Subcutaneous adipose tissue (tissue), 3 donors: Measurements from ENCODE around the genes H1-5 and H2AC17.

- PRO-cap = no peak
- RAMPAGE, long total RNA, 3 experiments = no peak in any of the 3 experiments
Observed at GRCh38 chr6:27601704-27602309, 128.9 kb upstream of the ZNF184 start.

GRCh38 chr6:27617636-27618222, 144.8 kb upstream of the ZNF184 start:
- PRO-cap = no peak
- RAMPAGE, long total RNA, 3 experiments = no peak in any of the 3 experiments

DNA sequence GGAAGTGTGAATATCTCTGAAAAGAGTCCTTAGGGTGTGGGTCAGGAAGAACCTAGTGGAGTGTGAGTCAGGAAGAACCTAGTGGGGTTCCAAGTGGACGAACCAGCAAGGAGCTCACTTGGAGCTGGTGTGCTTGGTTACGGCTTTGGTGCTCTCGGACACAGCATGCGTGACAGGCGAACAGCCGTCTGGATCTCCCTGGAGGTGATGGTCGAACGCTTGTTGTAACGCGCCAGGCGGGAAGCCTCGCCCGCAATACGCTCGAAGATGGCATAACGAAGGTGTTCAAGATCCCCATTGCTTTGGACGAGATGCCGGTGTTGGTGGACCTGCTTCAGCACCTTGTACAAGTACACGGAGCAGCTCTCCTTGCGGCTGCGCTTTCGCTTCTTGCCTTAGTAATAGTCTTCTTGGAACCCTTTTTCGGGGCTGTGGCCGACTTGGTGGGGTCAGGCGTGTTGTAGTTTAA, 1.1 kb upstream of the H2AC16 start:
- PRO-cap = no peak
- RAMPAGE, long total RNA, 3 experiments = no peak in any of the 3 experiments

- PRO-cap = unidirectional peak, minus-strand start at chr6:27867588; unidirectional peak, minus-strand start at chr6:27867617
- RAMPAGE, long total RNA, 3 experiments = start-site peak on the minus strand in 1 of 3 experiments, at chr6:27867587-27867591 at its widest, 186 reads per replicate
Observed at GRCh38 chr6:27866913-27867959, at the start of gene H1-5. H1-5 (minus strand) TSS chr6:27867588.

DNA sequence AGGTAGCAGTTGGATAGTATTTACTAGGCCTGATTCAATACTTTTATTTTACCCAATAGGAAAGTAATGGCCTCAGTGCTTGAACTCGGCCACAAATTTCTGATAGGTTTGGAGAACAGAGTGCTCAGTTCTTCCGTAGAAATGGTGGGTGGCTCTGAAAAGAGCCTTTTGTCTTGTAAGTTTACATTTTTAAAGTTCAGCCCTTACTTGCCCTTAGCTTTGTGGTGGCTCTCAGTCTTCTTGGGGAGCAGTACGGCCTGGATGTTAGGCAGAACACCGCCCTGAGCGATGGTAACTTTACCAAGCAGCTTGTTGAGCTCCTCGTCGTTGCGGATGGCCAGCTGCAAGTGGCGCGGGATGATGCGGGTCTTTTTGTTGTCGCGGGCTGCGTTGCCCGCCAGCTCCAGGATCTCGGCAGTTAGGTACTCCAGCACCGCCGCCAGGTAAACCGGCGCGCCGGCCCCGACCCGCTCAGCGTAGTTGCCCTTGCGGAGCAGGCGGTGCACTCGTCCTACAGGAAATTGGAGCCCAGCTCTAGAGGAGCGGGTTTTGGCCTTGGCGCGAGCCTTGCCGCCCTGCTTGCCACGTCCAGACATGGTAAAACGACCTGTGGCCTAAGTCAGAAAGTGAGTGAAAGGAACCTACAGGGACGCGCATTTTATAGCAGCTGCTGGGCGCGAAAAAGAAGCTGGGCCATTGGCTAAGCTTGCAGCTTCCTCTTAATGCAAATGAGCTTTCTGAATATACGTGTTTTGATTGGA, at the start of gene H2AC17:
Gene H2AC17 (minus strand): TSS at position 632 of the 761 bp plus-strand sequence.
- PRO-cap = bidirectional peak, plus-strand start outside the sequence, minus-strand start at position 632 of the sequence
- RAMPAGE, long total RNA, 3 experiments = no peak in any of the 3 experiments

- PRO-cap = bidirectional peak, plus-strand start at chr6:28136975, minus-strand start at chr6:28136844
- RAMPAGE, long total RNA, 3 experiments = start-site peak on the minus strand in 3 of 3 experiments, at chr6:28136777-28136845 at its widest, 20 to 61 reads per replicate
Observed at GRCh38 chr6:28136521-28137245, 5.0 kb upstream of the ZKSCAN8 start.

GRCh38 chr6:28155930-28156523, 14.3 kb downstream of the ZKSCAN8 start:
- PRO-cap = no peak
- RAMPAGE, long total RNA, 3 experiments = no peak in any of the 3 experiments

GRCh38 chr6:28207572-28207956, 17.5 kb upstream of the ZSCAN9 start:
- PRO-cap = no peak
- RAMPAGE, long total RNA, 3 experiments = no peak in any of the 3 experiments

DNA sequence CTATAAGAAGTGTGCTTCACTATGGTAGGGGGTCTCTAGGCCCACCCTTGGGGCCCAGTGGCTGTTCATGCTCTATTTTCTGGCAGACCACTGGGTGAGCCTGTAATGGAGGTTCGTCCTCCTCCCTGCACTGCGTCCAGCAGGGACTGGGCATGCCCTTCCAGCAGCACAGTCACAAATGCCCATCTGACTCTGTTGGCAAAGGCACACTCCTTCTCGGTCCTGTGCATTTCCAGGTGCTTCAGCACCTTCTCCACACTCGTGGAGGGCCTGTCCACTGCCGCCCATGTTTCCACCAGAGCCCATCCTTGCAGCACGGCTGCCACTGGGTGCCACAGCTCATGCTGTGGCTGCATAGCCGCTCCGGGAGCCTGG, 6.8 kb downstream of the ZKSCAN3 start:
- PRO-cap = no peak
- RAMPAGE, long total RNA, 3 experiments = no peak in any of the 3 experiments

DNA sequence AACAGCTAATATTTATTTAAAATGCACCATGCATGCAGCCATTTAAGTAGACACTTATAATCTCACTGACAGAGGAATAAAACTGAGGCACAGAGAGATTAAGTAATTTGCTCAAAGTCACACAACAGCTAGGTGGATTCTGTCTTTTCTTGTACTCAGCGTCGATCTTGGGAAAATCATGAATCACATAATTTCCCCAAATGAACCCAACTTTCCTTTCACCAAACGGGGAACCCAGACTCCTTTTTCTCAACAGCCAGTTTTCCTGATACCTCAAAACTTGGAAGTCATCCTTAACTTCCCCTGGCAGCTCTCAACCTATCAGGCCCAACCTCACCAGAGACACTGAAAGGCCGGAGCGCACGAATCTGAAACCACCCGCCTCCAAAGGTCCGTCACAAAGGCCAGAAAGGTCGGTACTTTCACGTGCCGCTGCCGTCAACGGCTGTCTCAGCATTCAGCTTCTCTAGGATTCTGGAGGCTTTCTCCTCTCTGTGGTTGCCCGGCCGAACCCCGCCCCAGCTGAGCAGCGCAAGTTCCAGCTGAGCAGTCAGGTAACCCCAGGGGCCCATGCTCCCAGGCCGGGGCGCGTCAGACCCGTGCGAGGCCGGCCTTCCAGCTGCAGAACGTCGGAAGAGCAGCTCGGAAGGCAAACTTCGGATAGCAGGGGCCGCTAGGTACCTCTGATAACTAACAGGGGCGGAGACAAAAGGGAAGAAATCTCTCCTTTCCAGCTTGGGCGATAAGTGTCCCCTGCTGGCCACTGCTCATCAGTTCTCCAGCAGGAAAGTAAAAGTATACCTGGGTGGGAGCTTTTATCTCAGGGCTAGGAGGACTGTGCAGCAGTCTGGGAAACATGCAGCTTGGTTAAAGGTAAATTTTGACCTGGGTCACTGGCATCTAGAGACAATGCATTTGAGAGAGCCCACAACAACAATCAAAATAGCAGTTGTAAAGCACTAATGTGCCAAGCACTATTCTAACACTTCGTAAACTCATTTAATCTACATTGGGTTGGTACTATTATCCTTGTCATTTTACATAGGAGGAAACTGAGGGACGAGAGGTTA, 16.2 kb downstream of the ZSCAN12 start:
- PRO-cap = bidirectional peak, plus-strand start at position 545 of the sequence, minus-strand start at position 347 of the sequence
- RAMPAGE, long total RNA, 3 experiments = start-site peak on the minus strand in 1 of 3 experiments, centred at position 338 of the sequence, 13 reads per replicate

GRCh38 chr6:28399119-28399501, 437 bp downstream of the ZSCAN12 start:
- PRO-cap = no peak
- RAMPAGE, long total RNA, 3 experiments = no peak in any of the 3 experiments

DNA sequence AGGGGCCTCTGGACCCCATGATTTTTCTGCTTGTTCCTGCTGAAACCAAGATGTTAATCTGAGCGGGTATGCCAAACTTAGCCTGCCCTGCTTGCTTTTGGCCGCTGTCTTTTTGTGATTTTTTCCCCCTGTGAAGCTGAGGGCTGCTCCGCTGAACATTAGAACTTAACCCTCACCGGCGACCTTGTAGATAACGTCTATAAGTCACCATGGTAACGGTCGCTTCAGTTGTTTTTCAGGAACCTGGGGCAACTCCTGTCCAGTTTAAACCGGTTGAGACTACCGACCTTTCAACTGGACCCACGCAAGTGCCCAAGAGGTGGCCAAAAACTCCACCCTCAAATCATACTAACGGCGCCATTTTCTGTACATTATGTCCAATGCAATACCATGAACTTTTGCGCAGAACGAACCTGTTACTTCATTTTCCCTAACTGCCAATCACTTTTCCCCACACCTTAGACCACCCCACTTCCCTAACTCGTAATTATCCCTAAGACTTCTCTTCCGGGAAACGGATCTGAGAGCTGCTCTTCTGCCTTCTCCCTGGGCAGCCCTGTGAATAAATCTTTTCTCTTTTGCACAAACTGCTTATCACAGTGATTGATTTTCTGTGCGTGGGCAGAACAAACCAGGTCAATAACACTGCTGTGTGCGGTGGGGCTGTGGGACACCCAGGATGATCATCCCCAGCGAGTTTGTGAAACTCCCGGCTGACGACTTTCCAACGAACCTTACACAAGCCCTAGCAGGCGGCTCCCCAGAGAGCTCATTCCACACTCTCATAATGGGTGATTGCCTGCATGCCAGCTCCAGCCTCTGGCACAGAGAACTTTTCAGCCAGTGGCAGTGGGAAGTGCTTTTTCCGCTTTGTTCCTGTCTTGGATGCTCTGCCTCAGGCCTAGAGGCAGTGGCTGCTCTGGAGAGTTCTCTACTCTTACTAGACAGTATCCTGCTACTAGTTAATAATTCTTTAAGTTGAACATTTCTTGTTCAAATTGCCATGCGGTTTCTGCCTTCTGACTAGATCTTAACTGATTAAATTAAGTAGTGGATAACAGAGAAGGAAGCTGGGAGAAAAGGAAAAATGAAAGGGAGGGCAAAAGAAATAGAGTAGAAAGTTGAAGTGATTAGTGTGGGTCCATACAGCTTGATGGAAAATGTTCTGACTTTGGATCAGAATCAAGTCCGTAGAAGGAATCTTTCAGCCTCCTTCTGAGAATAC, 28.6 kb downstream of the GPX5 start:
- PRO-cap = no peak
- RAMPAGE, long total RNA, 3 experiments = no peak in any of the 3 experiments

GRCh38 chr6:28597341-28598374, 10.6 kb upstream of the SCAND3 start:
- PRO-cap = no peak
- RAMPAGE, long total RNA, 3 experiments = no peak in any of the 3 experiments

DNA sequence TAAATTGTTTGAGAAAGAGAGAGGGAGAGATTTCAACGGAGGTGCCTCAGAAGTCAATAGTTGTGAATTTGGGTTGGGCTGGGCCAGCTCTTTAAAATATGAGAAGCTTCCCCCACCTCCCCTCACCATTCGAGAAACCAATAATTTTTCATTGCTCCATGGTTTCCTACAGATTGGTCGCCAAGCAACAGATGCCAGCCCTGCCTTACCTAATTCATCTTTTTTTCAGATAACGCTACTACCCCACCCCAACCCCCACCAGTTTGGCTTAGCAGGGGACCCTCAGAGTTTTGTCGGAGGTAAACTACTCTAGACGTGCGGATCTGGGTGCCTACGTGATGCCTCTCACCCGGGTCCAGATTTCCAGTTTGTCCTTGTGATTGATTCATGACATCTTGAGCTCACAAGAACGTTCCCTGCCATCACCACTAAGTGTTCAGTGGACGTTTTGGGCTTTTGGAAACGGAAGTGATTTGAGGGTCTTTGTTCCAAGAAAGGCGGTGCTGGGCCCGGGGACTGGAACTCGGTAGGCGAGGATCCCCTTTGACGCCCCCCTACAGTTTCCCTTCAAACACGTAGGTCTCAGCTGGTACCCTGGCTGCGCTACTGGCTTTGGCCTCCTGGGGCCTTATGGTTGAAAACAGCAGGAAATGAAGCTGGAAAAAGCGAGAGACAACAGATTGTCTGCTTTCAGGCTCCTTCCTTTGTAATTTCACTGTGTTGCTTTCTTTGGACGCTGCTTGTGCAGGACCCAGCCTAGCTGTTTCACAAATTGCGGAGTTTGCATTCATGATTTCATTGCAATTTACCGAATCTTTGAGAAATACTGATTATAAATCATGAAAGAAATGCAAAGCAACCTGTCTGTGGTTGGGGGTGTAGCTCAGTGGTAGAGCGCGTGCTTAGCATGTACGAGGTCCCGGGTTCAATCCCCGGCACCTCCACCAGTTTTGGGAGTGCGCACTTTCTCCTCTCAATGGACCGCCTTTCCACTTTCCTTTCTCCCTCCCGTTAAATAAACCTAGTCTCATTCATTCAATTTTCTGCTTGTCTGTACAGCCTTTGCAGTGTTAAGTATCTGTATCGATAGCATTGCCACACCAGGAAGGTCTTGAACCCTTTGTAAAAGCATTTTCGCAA, 19.6 kb upstream of the SCAND3 start:
- PRO-cap = no peak
- RAMPAGE, long total RNA, 3 experiments = no peak in any of the 3 experiments

DNA sequence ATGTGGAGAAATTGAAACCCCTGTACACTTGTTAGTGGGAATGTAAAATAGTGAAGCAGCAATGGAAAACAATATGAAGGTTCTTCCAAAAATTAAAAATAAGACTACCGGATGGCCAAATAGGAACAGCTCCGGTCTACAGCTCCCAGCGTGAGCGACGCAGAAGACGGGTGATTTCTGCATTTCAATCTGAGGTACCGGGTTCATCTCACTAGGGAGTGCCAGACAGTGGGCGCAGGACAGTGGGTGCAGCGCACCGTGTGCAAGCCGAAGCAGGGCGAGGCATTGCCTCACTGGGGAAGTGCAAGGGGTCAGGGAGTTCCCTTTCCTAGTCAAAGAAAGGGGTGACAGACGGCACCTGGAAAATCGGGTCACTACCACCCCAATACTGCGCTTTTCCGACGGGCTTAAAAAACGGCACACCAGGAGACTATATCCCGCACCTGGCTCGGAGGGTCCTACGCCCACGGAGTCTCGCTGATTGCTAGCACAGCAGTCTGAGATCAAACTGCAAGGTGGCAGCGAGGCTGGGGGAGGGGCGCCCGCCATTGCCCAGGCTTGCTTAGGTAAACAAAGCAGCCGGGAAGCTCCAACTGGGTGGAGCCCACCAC, 34.1 kb upstream of the SCAND3 start:
- PRO-cap = no peak
- RAMPAGE, long total RNA, 3 experiments = no peak in any of the 3 experiments

- PRO-cap = no peak
- RAMPAGE, long total RNA, 3 experiments = no peak in any of the 3 experiments
Observed at GRCh38 chr6:28687505-28688116, 100.5 kb upstream of the SCAND3 start.

DNA sequence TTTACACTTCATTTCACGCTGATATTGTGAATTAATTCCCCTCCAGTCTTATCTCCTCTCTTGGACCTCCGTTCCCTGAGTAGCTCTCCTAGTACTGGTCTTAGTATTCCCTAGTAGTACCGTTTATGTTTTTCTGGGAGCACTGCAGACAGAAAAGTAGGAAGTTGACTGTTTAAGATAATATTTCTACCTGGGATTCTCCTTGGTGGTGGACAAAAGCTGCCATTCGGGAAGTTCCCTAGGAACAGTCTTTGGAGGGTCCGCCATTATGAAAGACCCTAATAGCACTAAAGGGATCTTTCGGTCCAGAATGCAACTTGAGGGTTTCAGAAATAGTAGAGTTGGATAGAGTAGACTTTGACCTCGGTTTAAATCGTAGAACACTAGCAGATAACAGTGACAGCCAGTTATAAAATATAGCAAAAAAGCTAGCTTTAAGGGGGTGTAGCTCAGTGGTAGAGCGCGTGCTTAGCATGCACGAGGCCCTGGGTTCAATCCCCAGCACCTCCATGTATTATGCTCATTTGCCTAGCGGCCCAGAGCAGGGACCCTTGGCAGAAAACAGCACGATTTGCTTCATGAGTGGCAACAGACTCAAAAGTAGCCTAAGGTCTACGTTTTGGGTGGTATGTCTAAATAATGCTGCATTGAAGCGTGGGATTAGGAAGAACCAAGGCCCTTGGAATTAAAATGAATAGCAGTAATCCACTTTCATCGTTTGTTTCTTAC, 123.2 kb upstream of the SCAND3 start:
- PRO-cap = no peak
- RAMPAGE, long total RNA, 3 experiments = no peak in any of the 3 experiments

DNA sequence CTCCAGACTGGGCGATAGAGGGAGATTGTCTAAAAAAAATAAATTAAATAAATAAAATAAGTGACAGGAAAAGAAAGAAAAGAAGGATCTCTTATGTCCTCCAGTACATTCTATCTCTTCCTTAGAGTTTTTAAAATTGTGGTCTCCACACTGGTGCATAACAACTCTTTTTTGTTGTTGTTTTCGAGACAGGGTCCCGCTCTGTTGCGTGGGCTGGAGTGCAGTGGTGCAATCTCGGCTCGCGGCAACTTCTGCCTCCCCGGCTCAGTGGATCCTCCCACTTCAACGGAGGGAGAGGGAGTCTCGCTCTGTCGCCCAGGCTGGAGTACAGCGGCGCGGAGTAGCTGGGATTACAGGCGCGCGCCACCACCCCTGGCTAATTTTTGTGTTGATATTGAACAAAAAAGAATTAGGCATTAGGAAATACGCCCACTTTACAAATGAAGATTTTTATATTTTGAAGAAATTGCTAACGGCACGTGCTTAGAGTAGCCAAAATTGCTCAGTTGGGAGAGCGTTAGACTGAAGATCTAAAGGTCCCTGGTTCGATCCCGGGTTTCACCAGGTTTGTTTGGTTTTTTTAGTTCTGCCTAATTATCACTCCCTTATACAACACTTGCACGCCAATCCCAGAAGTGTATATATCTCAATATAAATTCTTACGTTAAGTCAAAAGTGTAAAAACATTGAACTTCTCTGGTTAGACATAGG, 159.7 kb downstream of the TRIM27 start:
- PRO-cap = no peak
- RAMPAGE, long total RNA, 3 experiments = no peak in any of the 3 experiments

DNA sequence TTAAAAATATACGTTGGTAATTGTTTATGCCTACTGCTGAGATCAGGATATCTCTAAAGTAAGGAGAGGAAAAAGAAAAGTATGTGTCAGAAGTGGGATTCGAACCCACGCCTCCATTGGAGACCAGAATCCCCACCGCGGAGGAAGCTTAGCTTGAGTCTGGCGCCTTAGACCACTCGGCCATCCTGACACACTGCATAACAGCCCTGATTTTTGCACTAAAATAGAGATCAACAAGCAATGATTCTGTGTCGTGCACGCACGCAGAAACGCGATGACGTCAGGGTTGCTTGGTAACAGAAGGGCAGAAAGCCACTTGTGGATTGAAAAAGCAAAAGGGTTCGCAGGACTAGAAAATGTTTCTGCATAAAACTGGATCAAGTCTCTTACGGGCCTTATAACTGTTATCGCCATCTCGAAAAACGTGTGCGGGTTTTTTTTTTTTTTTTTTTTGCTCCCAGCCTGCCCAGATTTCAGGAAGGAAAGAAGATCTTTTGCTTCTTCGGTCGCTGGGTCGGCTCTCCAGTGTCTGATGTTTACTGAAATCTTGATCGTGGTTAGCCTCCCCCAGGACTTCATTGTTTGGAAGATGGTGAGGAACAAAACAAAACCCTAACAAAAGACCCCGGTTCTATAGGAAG, 27.5 kb downstream of the TRIM27 start:
- PRO-cap = bidirectional peak, plus-strand start at position 274 of the sequence, minus-strand start at position 225 of the sequence
- RAMPAGE, long total RNA, 3 experiments = no peak in any of the 3 experiments

GRCh38 chr6:28922477-28922642, 1.4 kb downstream of the TRIM27 start:
- PRO-cap = no peak
- RAMPAGE, long total RNA, 3 experiments = no peak in any of the 3 experiments